Hepatocyte (in vitro differentiated cells and primary cell): ENCODE measurements around the genes GZMH, COCH and STRN3.

GRCh38 chr14:24315097-24315777 lies 3.9 kb downstream of the LTB4R start:
- RAMPAGE, long total RNA = no peak
- RRBS = no CpG with 5 or more reads among the region's 10 CpGs

DNA sequence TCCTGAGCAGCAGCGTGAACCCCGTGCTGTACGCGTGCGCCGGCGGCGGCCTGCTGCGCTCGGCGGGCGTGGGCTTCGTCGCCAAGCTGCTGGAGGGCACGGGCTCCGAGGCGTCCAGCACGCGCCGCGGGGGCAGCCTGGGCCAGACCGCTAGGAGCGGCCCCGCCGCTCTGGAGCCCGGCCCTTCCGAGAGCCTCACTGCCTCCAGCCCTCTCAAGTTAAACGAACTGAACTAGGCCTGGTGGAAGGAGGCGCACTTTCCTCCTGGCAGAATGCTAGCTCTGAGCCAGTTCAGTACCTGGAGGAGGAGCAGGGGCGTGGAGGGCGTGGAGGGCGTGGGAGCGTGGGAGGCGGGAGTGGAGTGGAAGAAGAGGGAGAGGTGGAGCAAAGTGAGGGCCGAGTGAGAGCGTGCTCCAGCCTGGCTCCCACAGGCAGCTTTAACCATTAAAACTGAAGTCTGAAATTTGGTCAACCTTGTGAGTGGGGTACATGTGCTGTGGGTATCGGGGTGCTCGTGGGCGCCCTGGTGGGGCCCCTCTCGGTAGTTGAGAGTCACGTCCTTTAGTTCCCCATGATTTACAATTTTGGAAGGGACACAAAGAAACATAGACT lies 5.3 kb downstream of the LTB4R start:
- RAMPAGE, long total RNA = no peak
- RRBS = 38% methylated on average over 6 of the region's 41 CpGs

GRCh38 chr14:24317087-24317658 lies 5.9 kb downstream of the LTB4R start:
- RAMPAGE, long total RNA = no peak
- RRBS = no CpG with 5 or more reads among the region's 3 CpGs

GRCh38 chr14:24346891-24347626 lies 7.3 kb upstream of the RIPK3 start:
- RAMPAGE, long total RNA = no peak
- RRBS = no CpG with 5 or more reads among the region's 2 CpGs

DNA sequence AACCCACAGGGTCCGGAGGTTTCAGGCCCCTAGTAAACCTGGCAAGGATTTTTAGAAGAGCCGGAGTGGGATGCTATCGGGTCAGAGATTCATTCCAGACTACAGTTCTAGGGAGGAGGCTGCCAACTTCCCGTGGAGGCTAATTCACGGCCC lies 836 bp upstream of the NFATC4 start:
- RAMPAGE, long total RNA = no peak
- RRBS = 20% methylated on average over 1 of the region's 5 CpGs

GRCh38 chr14:24431271-24432404 lies 1.9 kb downstream of the KHNYN start:
- RAMPAGE, long total RNA = no peak
- RRBS = 42% methylated on average over 8 of the region's 24 CpGs

DNA sequence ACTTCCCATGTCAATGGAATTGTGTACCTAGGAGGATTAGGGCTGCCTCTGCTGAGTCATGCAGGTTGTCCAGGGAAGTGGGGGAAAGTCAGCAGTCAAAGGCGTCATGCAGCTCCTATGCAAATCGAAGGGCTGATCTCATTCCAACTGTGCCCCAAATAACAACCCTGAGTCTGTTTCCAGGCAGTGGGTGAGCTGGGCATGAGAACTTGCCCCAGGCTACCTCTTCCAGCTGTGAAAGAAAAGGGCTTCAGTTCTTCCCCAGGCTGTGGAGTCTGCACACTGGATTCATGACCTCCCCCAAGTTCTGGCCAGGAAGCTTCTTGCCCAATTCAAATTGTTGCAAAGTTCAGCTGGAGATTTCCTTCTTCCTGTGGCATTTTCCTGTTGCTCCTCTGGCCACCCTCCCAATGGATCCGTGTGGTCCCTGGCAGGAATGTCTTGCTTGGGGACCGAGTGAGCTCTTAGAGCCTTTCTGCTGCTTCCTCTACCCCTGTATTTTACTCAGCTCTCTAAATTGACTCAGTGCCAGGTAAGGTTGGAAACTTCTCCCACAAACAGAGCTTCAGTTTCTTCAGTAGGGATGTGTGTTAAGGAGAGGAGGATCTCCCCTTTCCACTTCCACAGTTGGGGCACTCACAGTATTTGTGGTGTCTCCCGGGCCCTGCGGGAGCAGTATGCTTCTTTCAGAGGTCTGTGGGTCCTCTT lies 13.9 kb downstream of the GZMH start:
- RAMPAGE, long total RNA = no peak
- RRBS = no CpG with 5 or more reads among the region's 6 CpGs

- RAMPAGE, long total RNA = no peak
Observed at GRCh38 chr14:24609526-24610115, at the start of gene GZMH. TSS of gene GZMH (minus strand) at chr14:24609685.

GRCh38 chr14:24679610-24680182 lies 45.7 kb upstream of the GZMB start:
- RAMPAGE, long total RNA = no peak
- RRBS = no CpG with 5 or more reads among the region's 9 CpGs

DNA sequence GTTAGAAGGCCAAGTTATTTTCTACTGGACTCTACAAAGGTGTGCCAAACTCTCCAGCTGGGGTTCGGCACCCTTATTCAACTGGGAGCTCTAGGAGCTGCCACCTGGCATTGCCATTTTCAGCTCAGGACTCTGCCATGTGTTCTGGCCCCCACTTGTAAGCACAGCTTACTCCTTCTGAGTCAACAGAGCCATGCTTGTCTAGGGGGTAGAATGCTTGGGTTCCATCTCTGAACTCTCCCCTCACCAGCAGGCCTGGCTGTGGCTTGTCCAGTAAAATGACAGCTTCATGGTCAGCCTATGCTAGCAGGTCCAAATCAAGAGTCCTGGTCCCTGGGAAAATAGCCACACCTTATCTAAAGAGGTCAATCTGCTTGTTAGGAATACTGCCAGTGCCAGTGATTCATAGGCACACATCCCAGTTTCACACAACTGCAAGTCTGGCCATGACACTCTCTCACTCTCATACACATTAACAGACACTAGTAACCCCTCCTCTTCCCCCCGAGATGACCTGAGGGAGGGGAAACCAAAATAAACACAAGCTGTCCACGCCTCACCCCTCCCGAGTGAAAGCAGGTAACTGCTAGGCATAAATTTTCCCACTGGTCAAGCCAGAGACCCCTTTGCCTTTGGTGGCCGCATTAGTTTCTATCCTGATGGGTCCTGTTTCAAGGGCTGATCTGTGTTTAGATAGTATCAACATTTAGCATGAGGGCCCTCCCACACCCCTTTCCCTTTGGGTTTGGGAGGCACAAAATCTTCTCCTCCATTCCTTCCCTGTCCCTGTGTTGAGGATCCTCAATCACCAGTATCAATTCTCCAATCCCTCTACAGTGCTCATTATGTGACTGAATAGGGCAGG lies 182.3 kb upstream of the GZMB start:
- RAMPAGE, long total RNA = no peak
- RRBS = no CpG with 5 or more reads among the region's 5 CpGs

GRCh38 chr14:28401379-28401700 lies 365.2 kb upstream of the FOXG1 start:
- RAMPAGE, long total RNA = no peak
- RRBS = no CpG with 5 or more reads among the region's 2 CpGs

DNA sequence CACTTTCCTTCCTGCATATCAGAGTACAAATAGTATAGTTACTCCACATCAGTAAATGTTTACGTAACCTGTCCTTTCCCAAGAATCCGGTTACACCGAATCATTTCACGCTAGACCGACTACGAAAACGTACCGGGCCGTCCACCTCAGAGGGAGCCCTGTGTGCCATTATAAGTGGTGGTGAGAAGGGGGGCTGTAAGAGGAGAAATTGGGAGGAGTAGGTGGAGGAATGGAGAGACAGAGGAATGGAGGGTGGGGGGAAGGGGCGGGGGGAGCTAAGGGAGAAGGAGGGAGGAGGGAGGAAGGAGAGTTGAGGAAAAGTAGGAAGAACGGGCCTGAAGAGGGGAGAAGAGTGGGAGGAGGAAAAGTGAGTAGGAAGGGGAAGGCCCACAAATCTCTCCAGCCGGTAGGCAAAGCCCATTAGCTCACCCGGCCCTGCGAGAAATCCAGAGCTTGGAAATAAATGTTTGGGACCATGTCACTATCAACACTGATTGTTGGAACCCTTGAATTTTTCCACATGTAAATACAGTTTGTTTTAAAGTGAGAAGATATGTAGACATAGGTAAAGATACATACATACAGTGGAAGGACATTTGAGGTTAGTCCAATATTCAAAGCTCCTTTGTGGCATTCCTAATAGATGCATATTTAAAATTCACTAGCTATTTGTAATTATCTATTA lies 2.2 kb upstream of the FOXG1 start:
- RAMPAGE, long total RNA = no peak
- RRBS = 15% methylated on average over 5 of the region's 14 CpGs

DNA sequence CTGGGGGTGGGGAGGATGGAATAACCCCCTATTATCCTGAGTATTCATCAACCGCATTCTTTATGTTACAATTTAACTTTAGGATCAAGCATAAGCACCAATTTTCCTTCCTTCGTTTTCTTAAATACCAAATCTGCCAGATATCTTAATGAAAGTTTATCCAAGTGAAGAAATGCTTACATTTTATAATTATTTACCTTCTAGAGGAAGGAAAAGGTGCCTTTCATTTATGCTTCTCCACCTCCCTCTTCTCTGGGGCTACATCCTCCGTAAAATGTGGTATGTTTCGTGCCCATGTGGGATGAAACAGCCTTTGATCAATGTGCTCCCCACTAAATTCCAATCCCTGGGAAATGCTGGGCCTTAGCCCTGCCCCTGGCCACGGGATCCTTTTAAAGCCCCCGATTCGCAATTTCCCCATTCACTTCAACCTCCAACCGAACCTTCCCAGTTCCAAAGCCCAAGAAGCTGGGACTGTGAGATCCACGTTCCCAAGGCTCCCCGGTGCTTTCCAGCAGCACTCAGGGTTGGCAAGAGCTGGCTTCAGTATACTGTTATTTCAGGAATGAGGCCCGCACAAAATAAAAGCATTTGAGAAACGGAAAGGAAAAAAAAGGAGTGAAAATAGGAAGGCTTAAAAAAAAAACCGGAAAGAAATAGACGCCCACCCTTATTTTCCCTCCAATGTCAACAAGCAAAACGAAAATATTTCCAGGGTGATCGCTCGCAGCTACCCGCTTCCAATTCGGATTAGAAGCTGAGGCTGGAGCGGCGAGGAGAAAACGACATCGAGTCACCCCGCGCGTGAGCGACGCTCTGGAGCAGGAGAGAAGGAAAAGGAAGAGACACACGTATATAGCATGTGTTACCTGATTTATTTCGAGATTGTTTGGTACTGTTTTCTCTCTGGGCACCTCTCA lies 1.4 kb upstream of the FOXG1 start:
- RAMPAGE, long total RNA = no peak
- RRBS = no CpG with 5 or more reads among the region's 30 CpGs

DNA sequence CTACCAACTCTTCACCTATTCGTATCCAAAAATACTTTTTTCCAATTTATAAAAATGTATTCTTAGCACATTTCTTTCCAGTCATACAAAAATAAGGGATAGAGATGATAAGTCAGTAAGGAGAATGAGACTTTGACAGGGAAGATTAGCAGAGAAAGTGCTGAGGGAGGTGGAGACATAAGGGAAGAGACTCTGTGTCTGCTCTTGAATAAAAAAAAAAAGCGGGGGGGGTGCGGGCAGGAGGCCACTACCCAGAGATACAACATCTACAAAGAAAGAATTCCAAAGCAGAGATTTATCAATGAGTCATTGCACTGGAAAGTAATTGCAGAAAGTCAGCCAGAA lies 267.0 kb upstream of the PRKD1 start:
- RAMPAGE, long total RNA = no peak
- RRBS = no CpG with 5 or more reads among the region's 3 CpGs

DNA sequence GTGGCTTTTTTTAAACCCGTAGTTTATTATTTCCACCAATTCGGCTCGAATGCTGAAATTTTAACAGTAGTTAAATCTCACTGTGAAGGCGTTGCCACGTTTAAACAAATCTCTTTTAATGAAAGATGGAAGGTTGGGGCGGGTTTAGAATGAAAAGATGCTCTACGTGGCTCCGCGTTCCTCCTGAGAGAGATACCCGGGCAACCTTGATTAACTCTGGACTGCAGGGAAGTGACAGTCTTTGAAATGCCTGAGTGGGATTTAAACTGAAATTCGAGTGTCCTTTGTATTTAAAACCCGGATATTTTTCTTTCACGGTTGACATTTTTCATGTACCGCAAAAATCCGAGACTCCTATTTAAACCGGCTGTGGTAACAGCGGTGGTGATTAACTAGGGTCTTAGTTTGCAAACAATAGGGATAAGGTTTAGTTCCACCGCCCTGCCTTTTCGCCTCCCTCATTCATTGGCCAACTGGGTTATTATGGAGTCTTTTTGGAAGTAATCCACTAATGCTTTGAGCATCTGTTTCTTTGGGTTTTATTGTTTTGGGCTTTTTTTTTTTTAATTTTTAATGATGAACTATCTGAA lies 696 bp downstream of the G2E3 start:
- RAMPAGE, long total RNA = no peak
- RRBS = 4% methylated on average over 6 of the region's 19 CpGs

GRCh38 chr14:30873970-30875029 lies at the start of gene COCH:
TSS of gene COCH (plus strand) at chr14:30874559.
- RAMPAGE, long total RNA = no peak
- RRBS = 2% methylated on average over 37 of the region's 107 CpGs

DNA sequence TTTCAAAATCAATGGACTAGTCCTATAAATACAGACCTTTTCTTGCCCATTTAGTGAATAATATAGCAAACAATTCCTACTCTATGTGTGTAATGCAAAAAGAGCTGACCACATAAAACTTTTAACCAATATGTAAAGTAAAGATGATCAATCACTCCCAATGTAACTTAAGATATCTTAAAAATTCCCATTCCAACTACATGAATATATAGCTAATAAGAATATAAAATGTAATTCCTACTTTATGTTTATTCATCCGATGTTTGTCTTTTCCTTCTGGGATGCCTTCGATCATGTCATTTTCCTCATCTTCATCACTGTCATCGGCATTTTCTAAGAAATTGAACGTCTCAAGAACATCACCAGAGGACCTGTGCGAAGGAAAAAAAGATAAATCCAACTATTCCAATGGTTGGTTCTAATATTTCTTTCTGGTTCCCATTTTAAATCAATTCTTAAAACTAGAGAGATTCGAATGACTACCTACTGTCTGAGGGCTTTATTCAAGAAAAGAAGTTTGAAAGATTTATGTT lies 62.0 kb downstream of the COCH start:
- RAMPAGE, long total RNA = no peak
- RRBS = no CpG with 5 or more reads among the region's 6 CpGs

GRCh38 chr14:31025754-31026486 lies at the start of gene STRN3:
TSS of gene STRN3 (minus strand) at chr14:31026379.
- RAMPAGE, long total RNA = no peak
- RRBS = 2% methylated on average over 30 of the region's 67 CpGs

DNA sequence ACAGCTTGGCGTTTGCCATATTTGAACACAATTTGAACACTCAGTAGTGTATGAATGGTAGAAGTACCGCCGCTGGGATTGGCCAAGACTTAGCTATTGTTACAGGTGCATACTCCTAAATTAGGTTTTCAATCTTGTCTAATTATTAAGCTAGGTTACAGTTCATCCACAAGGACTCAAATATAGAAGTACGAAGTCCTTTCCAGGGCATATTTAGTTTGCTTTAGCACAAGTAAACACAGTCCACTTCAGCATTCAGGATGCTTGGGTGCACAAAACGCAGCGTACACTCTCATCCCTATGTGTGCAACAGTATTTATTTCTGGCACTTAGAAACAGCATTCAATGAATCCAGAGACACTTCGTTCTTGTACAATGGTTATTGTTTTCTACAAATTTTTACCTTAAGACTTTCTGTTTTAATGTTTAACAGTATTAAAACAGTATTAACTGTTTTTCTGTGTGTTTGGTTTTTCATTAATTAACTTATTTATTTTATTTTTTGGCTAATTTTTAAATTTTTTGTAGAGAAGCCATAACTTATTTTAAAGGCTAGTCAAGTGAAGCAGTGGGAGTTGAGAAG lies 50.6 kb upstream of the HECTD1 start:
- RAMPAGE, long total RNA = no peak
- RRBS = no CpG with 5 or more reads among the region's 7 CpGs

DNA sequence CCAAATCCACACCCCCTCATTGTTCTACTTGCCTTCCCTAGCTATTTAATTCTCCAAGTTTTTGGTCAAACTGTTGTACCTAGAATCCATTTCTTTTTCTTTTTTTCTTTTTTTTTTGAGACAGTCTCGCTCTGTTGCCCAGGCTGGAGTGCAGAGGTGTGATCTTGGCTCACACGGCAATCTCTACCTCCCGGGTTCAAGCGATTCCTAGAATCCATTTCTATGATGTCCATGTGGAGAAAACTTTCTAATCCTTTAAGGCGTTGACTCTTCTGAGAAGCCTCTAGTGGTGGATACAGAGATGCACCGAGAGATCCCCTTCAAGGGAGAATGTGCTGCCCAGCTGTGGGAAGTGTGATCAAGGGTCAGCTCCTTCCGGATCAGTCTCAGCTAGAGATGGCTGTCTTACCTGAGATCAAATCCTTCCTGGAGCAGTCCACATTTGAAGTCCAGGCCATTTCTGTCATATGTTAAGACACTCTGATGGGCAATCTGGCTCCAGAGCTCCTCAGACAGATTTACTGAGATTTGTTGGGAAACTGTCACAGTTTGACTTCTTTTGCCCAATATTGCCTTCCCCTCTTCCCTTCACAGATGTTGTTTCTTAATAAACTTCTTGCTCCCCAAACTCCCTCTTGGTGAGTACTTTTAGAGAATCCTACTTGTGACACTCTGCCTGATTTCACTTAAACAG lies 92.7 kb upstream of the HECTD1 start:
- RAMPAGE, long total RNA = no peak
- RRBS = no CpG with 5 or more reads among the region's 7 CpGs